ENCODE measurements around a stretch of chr1.

- PRO-cap: no peak
These were observed 29.6 kb downstream of the VANGL1 start for GRCh38 chr1:115671195-115671920.

GRCh38 chr1:115753914-115754459, 14.5 kb downstream of the CASQ2 start:
- PRO-cap: no peak

GRCh38 chr1:115945661-115945897, 30.7 kb upstream of the SLC22A15 start:
- PRO-cap: no peak

GRCh38 chr1:115952609-115953138, 23.6 kb upstream of the SLC22A15 start:
- PRO-cap: no peak

- PRO-cap: no peak
These were observed 58.0 kb upstream of the MAB21L3 start for GRCh38 chr1:116053023-116053819.

DNA sequence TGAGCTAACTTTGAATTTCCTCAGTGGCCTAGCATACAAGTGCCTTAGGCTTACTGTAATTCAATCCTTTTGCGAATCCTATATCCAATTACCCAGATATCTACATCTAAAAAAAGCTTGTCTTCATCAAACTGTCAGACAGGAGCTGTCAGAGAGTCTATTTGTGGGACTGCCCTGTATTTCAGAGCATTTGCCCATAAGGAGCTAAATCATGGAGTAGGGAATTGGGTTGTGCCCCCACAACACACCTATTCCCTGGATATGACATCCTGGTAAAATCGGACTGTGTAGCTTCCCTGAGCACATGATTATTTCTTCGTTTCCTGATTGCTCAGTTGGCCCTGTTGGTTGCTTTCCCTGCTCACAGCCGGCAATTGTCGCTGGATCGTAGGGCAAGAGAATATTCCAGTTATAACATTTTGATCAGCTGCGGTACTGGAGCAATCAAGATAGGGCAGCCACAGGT, 766 bp upstream of the MAB21L3 start:
- PRO-cap: no peak

- PRO-cap: no peak
These were observed 12.7 kb downstream of the MAB21L3 start for GRCh38 chr1:116123509-116124780.

DNA sequence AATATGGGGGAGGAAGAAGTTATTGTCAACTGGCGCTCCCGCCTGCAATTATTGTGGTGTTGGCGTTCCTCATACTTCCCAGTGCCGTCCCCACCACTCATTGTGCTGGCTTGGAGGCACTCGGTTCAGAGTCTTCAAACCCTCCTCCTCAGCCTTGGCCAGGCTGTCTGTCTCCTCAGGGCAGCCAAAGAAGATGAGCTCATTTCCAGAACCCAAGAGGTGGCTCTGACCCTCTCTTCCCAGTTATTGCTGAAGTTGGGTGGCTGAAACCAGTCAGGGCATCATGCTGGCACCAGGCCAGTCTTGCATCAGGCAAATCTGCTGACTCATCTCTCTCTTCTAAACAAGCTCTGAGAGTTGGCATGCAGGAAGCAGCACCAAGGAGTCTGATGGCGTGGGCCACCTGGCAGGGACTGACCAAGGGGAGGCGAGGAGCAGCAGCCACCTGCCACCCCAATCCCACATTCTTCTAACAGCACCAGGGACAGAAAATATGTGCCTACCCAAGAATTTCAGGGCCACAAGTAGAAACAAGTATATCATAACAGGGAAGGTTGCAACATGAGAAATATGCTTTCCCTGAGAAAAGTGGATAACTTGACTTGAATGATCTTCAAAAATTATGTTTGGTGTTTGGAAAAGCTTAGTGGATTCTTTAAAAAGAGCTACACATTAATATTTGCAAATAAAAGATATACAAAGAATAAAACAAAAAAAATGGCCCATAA, 104.8 kb upstream of the ATP1A1 start:
- PRO-cap: no peak

GRCh38 chr1:116371909-116372937, 821 bp upstream of the ATP1A1 start:
- PRO-cap: no peak

GRCh38 chr1:116373734-116374347, 797 bp downstream of the ATP1A1 start:
- PRO-cap: bidirectional peak, plus-strand start at chr1:116374008, minus-strand start at chr1:116373929; bidirectional peak, plus-strand start at chr1:116374314, minus-strand start at chr1:116374160

GRCh38 chr1:116383857-116384309, 10.8 kb downstream of the ATP1A1 start:
- PRO-cap: no peak

DNA sequence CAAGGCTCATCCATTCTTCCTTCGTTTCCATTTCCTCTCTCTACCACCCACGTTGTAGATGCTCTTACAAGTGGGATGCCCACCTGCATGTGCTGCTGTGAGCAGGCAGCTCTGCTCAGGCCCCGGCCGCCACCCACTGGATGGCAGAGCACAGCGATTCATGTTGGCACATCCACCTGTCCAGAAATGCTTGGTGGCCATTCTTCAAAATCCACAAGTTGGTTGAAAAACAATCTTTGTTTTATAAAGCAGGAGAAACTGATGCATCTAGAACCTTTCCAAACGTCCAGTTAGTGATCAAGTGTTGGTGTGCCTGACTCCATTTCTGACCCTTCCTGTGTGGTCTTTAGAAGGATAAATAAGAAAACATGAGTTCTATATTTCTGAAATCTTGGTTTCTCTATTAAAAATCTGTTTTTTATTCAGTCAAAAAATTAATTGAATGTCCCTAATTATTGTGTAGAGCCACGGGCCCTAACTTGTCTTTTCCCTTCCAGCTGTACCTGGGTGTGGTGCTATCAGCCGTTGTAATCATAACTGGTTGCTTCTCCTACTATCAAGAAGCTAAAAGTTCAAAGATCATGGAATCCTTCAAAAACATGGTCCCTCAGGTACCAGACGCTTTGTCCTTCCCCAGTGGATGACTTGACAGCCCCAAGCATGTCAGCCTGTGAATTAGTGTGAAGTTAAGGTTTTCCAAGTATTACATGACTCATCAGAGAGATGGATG, 14.8 kb downstream of the ATP1A1 start:
- PRO-cap: no peak

DNA sequence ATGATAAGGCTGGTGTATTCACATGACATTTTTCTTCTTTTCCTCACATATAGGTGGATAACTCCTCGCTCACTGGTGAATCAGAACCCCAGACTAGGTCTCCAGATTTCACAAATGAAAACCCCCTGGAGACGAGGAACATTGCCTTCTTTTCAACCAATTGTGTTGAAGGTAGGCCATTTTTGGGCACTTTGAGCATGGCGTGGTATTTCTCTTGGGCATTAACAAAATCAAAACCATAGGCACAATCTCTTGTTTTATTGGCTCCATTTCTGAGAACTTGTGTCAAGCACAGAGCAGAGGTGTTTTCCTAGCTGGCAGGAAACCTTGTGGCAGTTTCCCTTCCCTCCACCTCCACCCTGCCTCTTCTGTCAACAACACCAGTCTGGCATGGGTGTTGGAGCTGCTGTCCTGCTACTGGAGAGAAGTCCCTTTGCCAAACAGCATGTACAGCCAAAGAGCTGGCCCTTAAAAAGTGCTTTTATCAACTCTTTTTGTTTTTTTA, 15.9 kb downstream of the ATP1A1 start:
- PRO-cap: no peak

GRCh38 chr1:116504303-116504934, 66.4 kb downstream of the CD58 start:
- PRO-cap: no peak

DNA sequence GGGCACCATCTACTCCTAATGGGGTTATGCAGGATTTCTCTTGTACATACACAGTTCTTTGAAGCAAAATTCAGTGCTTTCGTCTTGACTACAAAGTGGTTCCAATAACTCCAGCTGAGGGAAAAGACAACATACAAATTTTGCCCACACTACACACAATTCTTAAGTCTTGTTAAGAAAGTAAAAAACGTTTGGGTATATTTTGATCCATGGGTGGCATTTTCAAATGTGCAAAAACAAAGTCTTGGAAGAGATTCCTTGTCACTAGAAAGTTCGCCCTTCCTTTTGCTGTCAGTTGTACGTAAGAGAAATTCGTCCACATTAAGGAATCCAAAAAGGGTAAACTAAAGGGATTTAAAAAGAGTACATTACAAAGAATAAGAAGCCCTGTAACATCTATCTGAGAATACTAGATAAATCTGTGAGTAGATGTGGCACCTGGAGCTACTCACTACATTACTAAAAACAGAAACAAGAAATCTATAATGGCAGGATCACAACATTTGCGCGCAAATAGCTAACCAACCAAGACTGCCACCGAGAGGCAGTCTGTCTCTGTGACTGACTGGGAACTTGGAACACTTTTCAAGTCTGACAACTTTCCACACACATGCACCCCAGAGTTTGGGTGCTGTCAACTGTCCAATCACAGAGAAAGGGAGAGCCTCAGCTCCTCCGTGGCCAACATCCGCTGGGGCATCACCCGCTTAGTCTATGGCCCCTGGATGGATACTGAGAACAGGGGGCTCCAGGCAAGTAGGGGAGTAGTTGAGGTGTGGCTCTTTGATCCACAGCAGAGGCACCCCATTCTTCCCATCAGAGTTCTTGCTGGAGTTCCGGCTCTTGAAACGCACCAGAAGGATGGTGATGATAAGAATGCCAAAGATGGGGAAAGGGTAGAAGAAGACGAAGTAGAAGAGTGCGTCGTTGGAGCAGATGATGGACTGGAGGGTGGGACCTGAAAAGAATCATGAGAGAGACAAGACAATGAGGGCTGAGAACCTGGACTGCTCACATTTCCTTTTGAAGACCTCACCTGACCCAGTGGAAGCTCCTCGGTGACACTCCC, 6.1 kb upstream of the CD58 start:
- PRO-cap: no peak

DNA sequence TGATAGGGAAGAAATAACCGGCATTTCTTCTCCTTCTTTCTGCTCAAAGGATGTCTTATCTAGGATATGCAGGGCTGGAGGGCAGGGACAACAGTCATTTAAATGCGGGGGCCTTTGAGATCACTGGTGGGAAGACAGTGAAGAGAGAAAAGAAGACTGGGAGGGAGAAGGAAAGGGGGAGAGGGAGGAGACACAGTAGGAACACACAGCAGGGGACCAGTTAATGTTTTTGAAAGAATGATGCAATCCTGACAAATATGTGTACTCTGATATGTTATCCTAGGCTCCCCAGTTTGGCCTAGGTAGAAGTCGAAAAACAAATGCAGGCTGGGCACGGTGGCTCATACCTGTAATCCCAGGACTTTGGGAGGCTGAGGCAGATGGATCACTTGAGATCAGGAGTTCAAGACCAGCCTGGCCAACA, 20.1 kb upstream of the IGSF3 start:
- PRO-cap: no peak

GRCh38 chr1:116853581-116854147, 56.1 kb upstream of the PTGFRN start:
- PRO-cap: no peak

DNA sequence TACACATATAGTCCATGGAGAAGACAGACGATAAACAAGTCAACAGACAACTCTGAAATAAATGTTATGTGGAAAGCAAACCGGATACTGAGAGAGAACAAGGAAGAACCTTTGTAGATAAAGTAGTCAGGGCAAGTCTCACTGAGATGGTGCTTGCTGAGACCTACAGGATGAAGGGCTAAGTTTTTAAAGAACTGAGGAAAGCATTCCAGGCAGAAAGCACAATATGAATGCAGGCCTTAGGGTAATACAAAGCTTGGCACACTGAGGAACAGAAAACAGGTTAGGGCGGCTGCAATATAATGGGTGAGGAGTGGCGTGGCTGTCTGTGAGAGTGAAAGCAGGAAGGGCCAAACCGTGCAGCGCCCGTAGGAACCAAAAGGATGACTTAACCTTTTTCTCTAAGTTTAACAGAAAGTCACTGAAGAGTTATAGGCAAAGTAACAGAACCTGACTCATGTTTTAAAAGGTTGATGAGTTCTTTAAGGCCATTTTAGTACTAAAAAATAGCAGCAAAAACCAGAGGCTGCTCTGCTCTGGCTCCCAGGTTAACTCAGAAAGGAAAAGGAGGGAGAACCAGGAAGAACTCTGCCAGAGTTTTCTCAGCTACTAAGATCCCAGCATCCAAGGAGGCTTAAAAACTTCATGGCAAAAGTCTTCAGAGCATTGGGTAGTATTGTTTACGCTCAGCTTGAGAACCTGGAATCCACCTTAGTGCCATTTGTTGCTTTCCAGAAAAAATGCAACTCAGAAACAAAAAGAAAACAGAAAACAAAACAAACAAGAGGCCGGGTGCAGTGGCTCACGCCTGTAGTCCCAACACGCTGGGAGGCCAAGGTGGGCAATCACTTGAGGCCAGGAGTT, 8.6 kb upstream of the TTF2 start:
- PRO-cap: unidirectional peak, plus-strand start at position 331 of the sequence; bidirectional peak, plus-strand start at position 556 of the sequence, minus-strand start at position 545 of the sequence

GRCh38 chr1:117060964-117061365, 839 bp downstream of the TTF2 start:
- PRO-cap: no peak

GRCh38 chr1:117093833-117094827, 27.4 kb downstream of the TRIM45 start:
- PRO-cap: no peak

Measured in bronchial lymph node (tissue), 1 donor.